Skeletal muscle satellite cell (primary cell): ENCODE data around the gene SPATS2.

GRCh38 chr12:48956175-48957240, 779 bp downstream of the ARF3 start:
- CAGE, long polyA plus RNA: no peak

DNA sequence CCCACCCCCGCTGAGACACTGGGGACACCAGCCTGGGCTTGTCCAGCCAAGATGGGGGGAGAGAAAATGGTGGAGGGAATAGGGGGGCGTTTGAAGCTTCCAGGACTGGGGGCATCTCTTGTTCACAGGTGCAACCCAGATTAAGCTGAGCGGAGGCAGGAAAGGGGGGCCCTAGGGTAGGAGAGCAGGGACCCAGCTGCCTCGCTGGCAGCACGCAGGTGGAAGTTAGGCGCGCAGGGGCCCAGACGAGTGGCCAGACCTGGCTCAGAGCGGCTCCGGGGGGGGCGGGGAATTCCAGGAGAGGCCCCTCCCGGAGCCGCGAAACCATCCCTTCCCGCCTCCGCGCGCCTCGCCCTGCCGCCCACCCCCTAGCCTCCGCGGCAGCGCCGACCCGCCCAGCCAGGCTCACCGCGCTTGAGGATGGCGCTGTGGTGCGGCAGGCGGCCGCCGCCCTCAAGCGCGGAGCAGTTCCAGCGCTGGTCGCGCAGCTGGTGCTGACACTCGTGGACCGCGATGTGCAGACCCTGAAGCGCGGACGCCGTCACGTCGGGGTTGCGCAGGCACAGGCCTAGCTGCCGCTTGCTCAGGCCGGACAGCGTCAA, 1.8 kb downstream of the WNT10B start:
- CAGE, long polyA plus RNA: no peak

DNA sequence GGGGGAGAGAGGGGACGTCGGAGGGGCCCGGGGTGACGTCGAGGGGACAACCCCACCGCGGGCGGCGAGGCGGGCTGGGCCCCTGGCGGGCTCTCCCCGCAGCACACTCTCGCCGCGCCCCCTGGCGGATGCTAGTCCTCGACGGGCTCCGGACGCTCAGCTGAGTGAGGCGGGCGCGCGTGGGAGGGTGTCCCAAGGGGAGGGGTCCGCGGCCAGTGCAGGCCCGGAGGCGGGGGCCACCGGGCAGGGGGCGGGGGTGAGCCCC, 160 bp upstream of the WNT1 start:
- CAGE, long polyA plus RNA: no peak

DNA sequence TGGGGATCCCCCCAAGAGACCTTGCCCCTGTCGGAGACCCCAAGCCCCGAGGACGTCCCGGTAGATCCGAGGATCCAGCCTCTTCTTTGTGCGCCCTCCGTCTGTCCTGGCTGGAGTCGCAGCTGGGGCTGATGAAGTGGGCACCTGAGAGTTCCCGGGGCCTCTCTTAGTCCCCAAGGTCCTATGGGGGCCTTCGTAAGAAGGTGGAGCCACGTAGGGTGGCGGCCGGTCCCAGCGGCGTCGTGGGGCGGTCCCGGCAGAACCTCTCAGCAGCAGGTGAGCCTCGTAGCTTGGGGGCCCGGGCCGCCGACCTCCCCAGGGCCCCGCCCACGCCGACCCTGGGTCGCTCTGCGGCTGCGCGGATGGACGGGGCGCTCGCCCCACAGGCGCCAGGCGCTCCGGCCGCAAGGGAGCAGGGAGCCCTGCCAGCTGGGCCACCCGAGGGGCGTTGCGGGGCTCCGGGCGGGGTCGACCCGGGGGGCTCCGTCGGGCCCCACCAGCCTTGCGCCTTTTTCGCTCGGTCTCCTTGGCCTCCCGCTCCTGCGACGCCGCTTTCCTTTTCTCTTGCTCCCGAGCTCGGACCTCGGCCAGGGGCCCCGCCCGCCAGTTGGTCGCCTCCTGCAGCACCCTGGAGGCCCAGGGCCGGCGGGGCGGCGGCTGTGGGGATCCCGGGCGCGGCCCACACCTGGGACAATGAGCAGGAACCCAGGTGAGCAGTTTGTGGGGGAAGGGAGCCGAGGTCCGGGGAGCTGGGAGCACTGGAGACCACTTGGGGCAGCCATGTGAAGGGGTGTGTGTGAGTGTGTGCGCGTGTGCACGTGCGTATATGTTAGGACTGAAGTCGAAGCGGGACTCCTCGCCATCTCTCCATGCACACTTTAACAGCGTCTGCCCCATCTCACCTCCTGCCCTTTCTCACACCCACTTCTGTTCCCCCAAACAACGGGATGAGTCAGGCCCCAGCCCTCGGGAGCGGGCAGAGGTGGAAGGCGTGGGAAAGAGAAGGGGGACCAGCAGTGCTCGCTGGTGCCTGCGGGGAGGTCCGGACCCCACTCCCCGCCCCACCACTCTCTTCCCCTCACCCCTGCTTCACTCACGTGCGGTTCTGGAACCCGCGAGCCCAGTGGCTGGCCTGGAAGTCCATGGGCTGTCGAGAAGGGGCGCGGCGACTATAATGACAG, 803 bp downstream of the DDN start:
- CAGE, long polyA plus RNA: no peak

DNA sequence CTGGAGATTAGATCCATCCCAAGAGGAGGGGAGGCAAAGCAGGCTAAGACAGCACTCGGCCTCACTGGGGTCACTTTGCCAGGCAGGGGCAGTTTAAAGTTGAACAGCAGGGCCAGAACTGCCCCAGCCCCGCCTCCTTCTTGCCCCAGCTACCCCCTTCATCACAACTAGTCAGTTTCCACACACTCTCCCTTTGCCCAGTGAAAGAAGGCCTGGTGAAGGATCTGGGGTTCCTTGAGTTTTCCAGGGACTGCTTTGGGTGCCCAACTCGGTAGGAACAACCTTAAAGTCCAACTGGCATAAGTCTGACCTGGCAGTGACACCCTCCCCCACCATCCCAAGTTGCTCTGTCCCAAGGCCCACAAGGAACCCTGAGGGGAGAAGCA, 1.7 kb downstream of the KMT2D start:
- CAGE, long polyA plus RNA: no peak

GRCh38 chr12:49059480-49060406, 851 bp downstream of the KMT2D start:
- CAGE, long polyA plus RNA: no peak

- CAGE, long polyA plus RNA: no peak
These were observed 793 bp downstream of the LMBR1L start for GRCh38 chr12:49109708-49110399.

GRCh38 chr12:49129227-49129499, 2.0 kb downstream of the TUBA1B start:
- CAGE, long polyA plus RNA: no peak

GRCh38 chr12:49214648-49215543, 26.0 kb upstream of the TUBA1A start:
- CAGE, long polyA plus RNA: no peak

- CAGE, long polyA plus RNA: no peak
These were observed 4.2 kb upstream of the TUBA1C start for GRCh38 chr12:49260686-49261028.

GRCh38 chr12:49269015-49270028, 4.4 kb downstream of the TUBA1C start:
- CAGE, long polyA plus RNA: no peak

DNA sequence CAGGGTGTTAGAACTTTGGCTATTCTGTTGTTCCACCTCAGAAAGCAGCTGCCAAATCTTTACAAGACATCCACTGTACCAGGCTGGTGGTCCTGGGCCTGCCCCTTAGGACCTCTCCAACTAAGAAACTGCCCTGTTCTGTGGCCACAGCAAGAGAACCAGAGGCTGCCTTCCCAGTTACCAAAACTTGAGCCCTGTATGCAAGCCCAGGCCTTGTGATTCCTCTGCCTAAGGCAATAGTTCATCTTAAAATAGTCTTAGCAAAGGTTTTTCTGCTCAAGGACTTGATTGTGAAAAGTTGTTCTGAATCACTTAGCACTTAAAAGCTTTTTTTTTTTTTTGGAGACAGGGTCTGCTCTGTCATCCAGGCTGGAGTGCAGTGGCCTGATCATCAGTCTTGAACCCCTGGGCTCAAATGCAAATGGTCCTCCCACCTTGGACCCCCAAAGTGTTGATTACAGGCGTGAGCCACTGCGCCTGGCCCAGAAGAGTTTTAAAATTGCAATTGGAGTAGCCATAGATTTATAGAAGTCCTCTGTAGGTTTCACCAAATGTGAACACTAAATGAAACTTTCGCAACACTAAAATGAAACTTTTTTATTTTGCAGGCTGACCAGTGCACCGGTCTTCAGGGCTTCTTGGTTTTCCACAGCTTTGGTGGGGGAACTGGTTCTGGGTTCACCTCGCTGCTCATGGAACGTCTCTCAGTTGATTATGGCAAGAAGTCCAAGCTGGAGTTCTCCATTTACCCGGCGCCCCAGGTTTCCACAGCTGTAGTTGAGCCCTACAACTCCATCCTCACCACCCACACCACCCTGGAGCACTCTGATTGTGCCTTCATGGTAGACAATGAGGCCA, 7.0 kb downstream of the TUBA1C start:
- CAGE, long polyA plus RNA: no peak

- CAGE, long polyA plus RNA: no peak
These were observed at the start of gene SPATS2 for GRCh38 chr12:49367071-49367937. SPATS2 (plus strand) TSS chr12:49367462.

DNA sequence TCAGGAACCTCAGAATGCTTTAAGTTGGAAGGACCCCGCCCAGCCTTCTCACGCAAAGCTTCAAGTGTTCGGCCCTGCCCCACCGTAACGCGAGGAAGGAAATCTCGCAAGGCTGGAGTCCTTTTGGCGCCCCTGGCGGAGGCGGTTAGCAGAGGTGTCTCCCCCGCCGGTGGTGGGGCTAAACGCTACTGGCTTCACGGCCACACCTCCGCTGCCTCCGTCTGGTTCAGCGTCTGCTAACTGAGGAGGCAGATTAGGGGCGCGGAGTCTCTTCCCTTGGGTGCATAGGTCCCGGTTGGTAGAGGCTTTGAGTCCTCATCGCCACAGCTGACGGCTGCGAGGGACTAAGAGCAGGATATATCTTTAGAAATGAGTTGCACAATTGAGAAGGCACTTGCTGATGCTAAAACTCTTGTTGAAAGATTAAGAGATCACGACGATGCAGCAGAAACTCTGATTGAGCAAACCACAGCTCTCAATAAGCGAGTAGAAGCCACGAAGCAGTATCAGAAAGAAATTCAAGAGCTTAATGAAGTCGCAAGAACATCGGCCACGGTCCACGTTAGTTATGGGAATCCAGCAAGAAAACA, 22.0 kb downstream of the SPATS2 start:
- CAGE, long polyA plus RNA: no peak

GRCh38 chr12:49558412-49558844, 9.5 kb downstream of the MCRS1 start:
- CAGE, long polyA plus RNA: no peak

DNA sequence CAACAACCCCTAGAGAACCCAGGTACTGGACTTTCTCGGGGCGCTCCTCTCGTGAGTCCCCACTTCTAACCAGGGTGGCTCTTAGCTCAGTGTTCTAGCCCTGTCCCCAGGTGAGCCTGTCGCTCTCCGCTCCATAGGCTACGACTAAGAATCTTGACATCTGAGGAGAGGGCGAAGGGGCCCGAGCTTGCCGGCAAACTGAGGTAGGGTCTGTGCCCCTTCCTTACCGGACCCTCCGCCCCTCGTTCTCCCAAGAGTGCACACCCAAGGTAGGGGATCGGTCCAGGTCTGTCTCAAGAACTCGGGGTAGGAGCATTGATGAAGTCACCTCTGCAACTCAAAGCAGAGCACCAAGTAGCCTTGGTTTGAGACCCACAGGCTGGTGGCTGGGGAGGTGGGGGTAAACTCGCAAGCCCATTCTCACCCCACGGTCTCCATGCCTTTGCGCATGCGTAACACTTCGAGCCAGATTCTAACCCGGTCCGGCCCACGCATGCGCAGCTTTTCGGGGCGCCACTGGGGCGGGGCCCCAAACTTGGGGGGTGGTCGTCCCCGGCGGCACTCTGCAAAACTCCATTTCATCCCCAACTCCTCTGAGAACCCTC, 420 bp downstream of the MCRS1 start:
- CAGE, long polyA plus RNA: no peak

DNA sequence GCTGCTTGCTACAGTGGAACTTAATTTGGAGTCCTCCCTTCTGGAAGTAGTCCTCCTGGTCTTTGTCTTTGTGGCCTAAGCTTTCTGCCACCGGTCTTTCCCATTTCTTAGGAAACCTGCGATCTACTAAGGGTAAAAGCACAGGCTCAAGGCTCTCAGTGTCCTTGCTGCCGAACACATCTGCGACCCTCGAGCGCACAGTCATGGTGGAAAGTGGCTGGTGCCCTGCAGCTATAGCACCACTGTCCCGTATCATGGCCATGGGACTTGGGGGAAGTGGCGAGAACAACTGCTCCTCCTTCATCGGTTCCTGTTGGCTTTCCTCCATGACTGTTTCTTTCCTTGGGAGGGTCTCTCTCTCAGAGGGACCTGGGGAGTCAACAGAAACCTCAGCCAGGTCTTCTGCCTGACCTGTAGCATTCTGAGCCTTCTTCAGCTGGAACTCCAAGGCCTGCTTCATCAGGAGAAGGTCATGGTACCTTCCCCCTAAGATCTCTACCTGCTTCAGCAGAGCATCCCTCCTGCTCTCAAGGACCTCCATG, 5.1 kb downstream of the FAM186B start:
- CAGE, long polyA plus RNA: no peak

- CAGE, long polyA plus RNA: no peak
These were observed 30.2 kb downstream of the PRPF40B start for GRCh38 chr12:49653384-49654101.

DNA sequence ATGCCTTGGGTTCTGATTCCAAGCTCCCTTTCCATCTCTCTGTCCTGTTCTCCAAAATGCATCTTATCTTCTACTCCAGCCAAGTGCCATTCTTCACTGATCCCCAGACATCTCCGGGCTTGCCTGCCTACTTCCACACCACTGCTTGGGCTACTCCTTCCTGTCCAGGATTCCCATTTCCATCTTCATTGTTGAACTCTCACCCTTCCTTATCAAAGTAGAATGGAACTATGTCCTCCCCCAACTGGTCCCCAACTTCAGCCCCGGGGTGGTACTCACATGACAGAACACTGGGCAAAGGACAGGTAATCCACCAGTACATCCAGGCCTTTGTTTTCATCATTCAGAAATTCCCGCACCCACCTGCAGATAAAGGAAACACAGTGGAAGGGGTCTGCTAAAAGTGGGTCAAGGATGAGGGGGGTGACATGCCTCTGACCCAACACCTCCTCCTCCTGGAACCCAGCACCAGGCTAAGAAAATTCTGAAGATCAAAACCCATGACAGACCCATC, 38.4 kb downstream of the PRPF40B start:
- CAGE, long polyA plus RNA: no peak

DNA sequence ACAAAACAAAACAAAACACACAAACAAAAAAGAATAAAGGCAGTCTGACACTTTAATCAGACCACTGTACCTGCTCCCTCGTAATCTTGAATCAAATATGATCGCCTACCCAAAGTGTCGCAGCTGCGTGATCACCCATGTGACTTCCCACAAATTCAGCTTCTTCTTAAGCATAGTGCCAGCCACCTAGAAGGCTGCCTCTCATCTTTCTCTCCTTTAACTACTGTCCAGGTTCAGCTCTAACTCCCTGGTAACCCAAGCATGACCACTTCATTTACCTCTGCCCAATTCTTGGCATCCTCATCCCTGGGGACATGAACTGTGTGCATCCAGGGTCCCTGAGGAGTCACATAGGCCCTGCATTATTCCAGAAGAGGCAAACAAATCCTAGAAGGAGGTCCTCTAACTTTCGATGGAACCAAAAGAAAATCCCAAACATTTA, 37.3 kb downstream of the FMNL3 start:
- CAGE, long polyA plus RNA: no peak